ENCODE measurements around a stretch of chr15.

DNA sequence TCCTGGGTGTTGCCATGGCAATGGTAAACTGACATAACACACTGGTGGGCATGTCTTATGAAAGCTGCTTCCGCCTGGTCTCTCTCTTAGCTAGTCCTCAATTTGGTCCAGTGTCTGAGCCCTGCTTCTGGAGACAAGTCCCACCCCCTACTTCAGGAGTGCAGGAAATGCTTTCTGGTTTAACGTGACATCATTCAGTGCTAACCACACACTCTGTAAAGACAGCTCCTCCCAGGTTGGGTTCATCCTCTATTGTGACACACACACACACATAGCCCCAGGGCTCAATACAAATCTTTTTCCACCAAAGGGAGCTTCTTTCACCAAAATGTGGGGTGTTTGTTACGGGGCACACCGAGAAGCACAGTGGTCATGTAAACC is 74.5 kb downstream of the TLE3 start:
- PRO-cap, 3 experiments: no peak in any of the 3 experiments

- PRO-cap, 3 experiments: no peak in any of the 3 experiments
Measured at GRCh38 chr15:70059148-70059832, 38.4 kb downstream of the TLE3 start.

GRCh38 chr15:70075619-70076584 is 21.8 kb downstream of the TLE3 start:
- PRO-cap, 3 experiments: no peak in any of the 3 experiments

DNA sequence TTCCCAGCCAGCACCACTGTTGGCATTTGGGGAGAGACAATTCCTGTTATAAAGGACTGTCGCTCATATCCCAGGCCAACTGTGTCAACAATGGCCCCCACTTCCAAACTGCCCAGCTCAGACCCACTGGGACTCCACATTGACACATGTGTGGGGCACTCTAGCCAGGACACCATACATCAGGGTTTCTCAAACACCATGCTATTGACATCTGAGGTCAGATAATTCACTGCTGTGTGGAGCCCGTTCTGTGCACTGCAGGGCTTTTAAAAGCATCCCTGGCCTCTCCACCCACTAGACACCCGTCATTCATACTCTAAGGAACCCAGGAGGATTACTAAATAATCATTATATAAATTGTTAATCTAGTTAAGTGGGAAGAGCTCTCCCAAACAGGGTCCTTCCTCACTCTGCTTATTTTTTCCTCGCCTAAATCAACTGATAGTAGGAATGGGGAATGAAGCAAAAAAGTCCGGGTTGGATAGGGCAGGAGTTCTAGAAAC is 19.9 kb downstream of the TLE3 start:
- PRO-cap, 3 experiments: no peak in any of the 3 experiments

DNA sequence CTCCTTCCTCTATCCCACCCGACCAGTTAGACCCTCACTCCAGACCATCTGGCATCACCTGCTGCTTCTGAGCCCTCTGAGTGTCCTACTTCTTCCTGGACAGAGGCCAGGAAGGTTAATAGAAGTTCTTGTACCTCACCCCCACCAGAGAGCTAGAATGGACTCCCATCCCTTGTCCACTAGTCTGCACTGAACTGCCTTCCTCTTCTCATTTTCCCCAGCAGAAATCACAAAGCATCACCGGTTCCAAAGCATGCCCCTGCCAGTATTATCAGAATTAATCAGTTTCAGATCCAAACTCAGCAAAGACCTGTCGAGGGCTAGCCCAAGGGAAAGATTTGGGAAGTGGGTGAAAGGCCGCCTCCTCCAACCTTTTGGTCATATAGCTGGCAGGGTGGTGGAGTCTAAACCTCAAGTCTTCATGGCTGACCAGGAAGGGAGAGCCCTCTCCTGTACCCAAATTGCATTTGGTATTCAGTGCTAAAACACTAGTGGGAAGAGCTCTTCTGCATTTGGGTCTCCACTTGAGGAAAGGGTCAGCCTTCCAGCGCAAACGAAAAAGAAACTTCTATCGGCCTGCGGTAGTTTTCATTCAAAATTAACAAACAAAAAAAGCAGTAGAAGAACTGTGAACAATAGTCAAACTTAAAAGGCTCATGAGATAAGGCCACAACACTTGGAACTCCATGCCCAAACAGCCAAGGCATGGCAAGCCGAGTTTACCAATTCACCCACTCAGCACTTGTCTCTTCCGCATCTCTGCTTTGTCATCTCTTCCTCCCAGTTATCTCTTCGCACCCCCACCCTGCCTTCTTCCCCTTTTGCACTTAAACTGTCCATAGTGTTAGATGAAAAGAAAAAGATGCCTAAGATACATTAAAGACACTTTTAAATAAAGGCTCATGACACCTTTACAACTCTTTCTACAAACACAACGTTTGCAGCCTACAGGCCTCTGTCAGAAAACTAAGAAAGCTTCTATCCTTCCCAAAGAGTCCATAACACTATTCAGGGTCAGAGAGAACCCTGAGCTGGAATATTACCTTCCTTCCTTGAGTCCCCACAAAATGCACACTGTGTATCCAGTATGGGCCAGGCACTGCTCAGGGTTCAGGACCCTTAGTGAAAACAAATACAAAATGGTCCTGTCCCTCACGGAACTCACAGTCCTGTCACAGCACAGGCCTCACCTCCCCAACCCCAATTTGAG is 11.2 kb downstream of the TLE3 start:
- PRO-cap, 3 experiments: no peak in any of the 3 experiments

DNA sequence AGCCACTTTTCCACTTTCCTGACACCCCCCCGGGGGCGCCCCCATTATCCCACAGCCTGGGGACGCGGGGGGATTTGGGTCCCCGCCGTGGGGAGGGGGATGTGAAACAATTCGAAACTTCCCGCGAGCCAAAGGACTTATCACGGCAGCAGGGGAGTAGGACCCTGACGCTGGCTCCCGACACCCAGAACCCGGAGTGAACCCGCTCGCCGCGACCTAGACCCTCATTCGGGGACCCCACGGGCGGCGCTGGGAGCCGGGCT is 2.1 kb downstream of the TLE3 start:
- PRO-cap, 3 experiments: no peak in any of the 3 experiments

GRCh38 chr15:70098213-70098492 is 436 bp upstream of the TLE3 start:
- PRO-cap, 3 experiments: peak in 3 of 3 experiments; most common plus-strand start chr15:70098339 (in 3)

- PRO-cap, 3 experiments: peak in 3 of 3 experiments; most common plus-strand start chr15:70111588 (in 2)
Measured at GRCh38 chr15:70111335-70111697, 13.6 kb upstream of the TLE3 start.

GRCh38 chr15:70197734-70198239 is 100.1 kb upstream of the TLE3 start:
- PRO-cap, 3 experiments: no peak in any of the 3 experiments

DNA sequence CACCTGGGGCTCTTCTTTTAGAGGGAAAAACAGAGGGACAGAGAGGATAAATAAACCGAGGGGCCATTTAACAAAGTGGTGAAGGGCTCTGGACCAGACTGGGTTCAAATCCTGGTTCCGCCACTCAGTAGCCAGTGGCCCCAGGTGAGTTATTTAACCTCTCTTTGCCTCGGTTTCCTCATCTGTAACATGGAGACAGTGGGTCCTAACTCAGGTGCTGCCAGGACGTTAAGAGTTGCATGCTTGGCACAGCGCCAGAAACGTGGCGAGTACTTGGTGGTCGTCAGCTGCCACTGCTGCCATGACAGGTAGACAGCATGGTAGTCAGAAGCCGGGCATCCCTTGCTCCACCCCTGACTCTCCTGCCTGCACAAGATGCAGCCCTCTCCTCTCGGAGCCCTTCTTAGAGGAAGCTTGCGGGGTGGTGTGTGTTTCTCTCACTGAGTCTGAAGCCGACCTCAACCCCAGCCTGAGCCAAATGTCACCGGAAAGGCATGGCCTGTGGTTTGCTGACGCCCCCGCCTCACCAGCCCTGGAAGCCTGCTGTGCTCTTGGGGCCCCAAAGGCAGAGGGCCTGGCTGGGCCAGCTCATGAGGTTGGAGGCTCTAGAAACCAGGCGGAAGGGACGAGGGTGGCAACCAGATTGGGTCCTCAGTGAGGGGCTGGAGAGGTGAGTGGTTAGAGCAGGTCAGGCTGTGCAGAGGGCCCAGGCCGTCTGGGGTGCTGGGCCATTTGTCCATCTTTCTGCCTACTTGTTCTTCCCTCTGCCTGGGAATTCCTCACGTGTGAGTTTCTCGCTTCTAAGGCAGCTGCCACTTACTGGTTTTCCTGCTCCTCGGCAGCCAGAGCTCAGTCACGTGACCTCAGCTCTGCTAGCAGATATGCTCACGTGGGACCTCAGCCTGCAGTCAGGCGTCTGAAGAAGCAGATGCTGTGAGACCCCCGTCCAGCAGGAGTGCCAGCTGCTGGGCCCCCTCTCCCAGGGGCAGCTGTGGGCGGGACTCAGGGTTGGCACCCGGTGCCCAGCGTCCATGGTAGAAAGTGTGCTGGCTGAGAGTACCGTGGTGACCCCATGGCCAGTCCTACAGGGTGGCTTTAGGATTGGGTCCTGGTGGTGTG is 160.9 kb upstream of the TLE3 start:
- PRO-cap, 3 experiments: no peak in any of the 3 experiments

GRCh38 chr15:70348810-70349537 is 251.3 kb upstream of the TLE3 start:
- PRO-cap, 3 experiments: peak in 1 of 3 experiments; most common minus-strand start chr15:70349039 (in 1)

GRCh38 chr15:70463123-70463582 is 300.2 kb downstream of the UACA start:
- PRO-cap, 3 experiments: no peak in any of the 3 experiments

DNA sequence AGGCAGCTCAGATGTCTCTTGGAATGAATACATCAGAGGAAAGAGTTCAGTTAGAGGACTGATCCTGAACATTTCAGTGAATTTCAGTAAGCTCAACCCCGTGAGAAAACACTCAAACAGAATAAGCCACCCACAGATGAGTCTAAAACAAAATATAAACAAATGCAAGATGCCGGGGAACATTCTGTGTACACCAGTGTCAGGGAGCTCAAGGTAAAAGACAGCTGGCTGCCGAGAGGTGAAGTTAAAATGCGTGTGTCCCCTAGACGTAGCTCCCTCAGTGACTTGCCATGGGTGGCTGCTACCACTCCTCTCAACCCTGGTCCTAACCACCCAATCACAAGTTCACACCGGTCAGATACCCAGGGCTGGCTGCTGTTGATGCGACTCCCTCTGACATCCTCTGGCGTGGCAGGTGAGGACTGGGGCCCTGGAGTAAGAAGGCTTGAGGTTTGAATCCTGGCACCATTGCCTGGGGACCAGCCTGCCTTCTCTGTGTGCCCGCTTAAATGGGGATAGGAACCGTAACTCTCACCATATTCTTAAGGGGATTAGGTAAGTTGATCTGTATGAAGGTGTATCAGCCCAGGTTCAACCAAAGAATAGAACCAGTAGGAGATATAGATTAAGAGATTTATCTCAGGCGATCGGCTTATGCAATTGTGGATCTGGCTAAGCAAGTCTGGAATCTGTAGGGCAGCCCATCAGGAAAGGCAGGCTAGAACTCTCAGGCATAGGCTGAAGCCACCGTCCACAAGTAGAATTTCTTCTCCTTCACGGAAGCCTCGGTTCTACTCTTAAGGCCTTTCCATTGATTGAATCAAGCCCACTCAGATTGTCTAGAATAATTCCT is 203.5 kb downstream of the UACA start:
- PRO-cap, 3 experiments: no peak in any of the 3 experiments

- PRO-cap, 3 experiments: no peak in any of the 3 experiments
Measured at GRCh38 chr15:70668737-70669429, 94.5 kb downstream of the UACA start.

DNA sequence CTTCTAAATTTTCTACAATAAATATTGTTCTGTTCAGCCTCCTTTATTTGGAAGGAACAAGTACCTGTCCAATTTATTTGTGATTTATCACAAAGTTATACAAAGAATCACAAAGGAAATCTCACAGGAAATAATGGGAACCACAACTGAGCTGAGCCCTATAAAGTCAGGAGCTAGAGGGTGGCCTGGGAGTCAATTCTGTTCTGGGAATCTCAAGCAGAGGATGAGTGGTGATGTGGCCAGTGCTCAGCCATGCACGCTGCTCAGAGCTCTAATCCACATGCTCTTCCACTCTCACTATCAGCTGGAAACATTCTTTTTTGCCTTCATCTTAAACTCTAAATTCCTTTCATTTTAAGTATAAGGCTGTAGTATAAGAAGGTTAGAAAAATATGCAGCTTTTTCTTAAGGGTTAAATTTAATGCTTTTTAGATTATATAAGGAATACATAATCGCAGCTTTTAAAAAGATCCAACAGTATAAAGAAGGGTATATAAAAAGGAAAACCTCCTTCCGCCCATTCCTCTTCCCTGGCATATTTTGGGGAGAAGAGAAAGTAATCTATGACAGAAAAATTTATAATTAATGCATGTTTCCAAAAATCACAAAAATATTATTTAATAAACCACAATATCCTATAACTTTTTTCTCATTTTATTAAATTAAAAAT is 36.5 kb downstream of the UACA start:
- PRO-cap, 3 experiments: no peak in any of the 3 experiments

DNA sequence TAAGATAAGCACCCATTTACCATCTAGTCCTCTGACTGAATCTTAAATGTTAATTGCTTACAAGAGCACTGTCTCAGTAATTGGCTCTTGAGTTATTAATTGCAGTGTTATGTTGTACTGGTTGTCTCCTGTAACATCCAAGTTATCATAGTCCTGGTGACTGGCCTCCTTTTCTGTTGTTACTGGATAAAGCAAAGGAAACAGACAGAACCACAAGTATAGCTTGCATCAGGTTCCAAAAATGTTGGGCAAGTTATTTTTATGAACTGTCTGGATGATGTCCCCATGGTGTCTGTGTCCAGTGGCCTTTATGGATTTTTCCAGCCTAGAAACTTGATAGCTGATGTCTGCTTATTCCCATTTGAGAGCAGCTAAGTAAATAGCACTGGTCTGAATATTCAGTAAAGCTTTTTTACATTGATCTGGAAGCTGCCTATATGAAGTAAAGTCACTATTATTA is 2.5 kb upstream of the UACA start:
- PRO-cap, 3 experiments: no peak in any of the 3 experiments

DNA sequence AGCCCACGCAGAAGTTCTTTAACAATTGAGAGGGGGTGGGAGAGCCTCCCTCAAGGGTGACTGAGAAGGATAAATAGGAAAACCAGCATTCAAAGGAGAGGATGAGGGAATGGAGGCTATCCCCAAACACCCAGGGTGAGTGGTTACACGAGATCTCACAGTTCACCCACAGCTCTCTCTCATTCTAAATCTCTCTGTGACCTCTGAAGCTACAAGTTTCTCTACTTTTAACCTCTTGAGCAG is 31.4 kb upstream of the UACA start:
- PRO-cap, 3 experiments: peak in 1 of 3 experiments; most common plus-strand start position 98 of the sequence (in 1)

GRCh38 chr15:70859346-70859720 is 5.4 kb upstream of the LARP6 start:
- PRO-cap, 3 experiments: no peak in any of the 3 experiments

DNA sequence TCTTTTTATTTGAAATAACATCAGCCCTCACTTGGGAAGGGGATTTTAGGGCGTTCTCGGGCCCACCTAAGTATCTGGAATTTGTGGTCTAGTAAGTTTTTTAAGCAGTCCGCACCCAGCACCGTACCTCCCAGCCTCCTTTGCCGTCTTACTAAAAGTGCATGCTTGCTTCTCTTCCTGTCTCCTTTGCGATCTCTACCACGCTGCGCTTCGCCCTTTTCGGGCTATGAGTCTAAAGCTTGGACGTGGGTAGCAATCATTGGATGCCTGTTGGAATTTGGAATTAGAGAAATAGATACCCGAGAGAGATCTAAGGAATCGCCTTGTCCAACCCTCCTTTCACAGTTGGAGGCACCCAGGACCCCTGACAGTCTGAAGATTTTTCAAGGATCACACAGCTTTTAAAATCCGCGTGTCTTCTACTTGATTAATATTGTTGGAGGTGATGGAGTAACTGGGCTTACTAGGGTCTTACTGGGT is 1.2 kb downstream of the THSD4 start:
- PRO-cap, 3 experiments: peak in 2 of 3 experiments; most common plus-strand start position 170 of the sequence (in 1); most common minus-strand start position 188 of the sequence (in 1)

DNA sequence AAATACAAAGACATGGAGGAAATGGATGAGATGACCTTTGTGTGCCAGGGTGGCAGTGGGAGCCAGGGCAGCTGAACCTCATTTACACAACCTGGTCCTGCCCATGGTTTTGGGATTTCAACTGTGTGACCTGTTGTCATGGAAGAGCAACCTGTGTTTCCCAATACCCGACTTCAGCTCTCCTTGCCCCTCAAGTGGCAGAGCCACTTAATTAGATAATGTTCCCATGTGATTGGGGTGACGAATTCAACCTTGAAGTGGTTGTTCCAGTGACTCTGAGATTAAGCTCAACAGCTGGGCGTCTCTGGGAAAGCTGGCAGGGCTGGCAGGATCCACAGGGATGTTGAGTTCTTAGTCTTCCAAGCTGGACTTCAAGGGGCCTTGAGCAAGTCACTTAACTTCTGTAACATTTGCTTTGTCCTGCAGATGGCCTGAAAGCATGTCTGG is 71.0 kb downstream of the THSD4 start:
- PRO-cap, 3 experiments: no peak in any of the 3 experiments

Data from Metastatic Breast Carcinoma in the Ovary (tissue), 3 donors.